Cardiac ventricle fibroblast (primary cell): Measurements from ENCODE around the genes HES1 and ATP13A3.

DNA sequence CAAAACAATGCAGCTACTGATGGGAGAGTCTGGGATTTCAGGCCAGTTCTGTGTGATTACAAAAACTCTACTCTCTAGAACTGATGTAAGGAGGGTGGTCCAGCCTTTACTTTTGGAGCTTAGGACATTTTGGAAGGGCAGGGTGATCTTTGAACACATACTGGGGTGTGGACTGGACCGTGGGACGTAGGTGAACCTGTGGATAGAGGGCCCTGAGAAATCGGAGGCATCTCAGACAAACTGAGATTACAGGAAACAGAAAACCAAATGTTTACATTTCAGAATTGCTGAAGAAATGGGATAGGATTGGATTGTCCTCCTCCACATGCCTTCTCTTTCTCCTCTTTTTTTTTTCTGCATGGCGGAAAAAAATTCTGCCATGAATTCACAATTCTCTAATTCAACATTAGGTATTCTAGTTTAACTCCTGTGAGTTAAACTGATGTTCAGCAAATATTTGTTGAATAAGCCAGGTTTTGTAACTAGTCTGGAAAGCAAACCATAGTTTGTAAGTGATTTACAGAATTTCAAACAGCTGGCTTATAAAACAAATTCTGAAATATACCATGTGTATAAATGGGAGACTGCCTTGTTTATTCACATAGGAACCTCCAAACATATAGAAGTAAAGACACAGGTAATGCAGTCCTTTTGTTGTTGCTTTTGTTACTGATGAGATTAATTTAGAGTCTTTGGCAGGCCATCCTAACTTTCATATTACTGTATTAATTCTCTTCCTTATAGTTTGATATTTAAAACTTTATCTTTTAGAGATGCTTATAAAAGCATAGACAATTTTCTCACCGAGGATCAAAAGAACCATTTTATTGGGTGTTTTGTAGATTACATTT is 101.1 kb downstream of the IL1RAP start:
- RAMPAGE, long total RNA = no peak

DNA sequence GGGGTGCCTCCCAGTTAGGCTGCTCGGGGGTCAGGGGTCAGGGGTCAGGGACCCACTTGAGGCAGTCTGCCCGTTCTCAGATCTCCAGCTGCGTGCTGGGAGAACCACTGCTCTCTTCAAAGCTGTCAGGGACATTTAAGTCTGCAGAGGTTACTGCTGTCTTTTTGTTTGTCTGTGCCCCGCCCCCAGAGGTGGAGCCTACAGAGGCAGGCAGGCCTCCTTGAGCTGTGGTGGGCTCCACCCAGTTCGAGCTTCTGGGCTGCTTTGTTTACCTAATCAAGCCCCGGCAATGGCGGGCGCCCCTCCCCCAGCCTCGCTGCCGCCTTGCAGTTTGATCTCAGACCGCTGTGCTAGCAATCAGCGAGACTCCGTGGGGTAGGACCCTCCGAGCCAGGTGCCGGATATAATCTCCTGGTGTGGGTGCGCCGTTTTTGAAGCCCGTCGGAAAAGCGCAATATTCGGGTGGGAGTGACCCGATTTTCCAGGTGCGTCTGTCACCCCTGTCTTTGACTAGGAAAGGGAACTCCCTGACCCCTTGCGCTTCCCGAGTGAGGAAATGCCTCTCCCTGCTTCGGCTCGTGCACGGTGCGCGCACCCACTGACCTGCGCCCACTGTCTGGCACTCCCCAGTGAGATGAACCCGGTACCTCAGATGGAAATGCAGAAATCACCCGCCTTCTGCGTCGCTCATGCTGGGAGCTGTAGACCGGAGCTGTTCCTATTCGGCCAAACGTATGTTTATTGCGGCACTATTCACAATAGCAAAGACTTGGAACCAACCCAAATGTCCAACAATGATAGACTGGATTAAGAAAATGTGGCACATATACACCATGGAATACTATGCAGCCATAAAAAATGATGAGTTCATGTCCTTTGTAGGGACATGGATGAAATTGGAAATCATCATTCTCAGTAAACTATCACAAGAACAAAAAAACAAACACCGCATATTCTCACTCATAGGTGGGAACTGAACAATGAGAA is 102.6 kb upstream of the GMNC start:
- RAMPAGE, long total RNA = no peak

DNA sequence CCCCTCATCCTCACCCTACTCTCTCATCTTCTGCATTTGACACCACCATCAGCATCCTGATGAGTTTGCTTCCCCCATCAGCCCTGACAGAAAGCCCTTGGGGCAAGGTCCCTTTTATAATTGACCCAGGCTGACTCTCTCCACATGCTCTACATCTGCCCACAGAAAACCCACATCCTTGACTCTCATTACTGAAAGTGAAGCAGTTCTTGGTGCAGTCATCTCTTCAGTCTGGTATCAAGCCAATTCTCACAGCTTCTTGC is 36.5 kb downstream of the OSTN start:
- RAMPAGE, long total RNA = no peak

DNA sequence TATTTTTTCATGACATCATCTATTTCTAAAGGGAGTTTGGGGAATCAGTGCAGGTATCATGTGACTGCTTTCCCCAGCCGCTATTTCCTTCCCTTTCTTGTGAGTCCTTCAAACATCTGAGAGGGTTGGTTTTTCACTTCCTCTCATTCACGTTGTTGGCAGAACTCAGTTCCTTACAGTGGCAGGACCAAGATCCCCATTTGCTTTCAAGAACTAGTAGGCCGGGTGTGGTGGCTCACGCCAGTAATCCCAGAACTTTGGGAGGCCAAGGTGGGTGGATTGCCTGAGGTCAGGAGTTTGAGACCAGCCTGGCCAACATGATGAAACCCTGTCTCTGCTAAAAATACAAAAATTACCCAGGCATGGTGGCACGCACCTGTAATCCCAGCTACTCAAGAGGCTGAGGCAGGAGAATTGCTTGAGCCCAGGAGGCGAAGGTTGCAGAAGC is 47.1 kb downstream of the OSTN start:
- RAMPAGE, long total RNA = no peak

DNA sequence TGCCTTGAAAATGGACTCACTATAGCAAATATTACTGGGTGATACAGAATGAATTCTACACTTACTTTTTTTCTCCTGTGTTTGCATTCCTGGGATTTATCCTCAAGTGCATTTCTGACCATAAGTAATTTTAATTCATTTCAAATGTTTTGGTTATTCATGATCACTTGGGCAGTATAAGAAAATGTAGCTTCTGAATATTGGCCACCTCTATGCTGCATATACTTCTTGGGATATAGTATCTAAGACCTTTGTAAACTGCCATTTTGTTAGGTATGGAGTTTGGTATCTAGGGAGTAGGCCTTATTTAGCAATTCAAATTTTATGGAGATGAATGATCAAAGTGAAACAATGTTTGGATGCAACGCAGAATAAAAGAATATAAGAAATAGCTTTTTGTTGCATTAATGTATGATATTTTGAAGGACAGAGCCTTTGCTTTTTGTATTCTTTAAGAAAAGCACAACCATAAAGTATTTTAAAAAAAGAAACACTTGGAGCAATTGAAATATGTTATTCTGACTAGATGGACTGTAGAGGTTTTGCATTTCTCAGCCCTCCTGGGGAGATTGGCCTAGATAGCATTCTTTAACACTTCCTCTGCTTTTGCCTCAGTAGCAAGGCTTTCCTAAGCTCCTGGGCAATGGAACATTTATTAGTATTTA is 61.6 kb upstream of the UTS2B start:
- RAMPAGE, long total RNA = no peak

GRCh38 chr3:192063364-192063977 is 602.5 kb downstream of the PYDC2 start:
- RAMPAGE, long total RNA = no peak

DNA sequence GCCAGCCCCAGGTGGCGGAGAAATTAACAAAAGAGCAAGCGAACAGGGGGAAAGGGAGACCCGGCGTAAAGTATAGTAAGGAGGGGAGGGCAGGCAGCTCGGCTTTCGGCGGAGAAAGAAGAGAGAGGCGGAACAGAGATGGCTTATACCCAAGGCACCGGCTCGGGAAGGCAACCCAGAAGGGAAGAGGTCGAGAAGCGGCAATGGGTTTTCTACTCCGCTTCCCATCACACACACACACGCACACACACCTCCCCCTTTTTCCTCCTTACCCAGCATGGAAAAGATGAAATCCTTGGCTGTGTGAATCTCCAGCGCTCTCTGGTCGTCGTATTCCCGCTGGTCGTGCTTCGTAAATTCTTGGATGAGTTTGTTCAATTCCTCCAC is 305 bp downstream of the MB21D2 start:
- RAMPAGE, long total RNA = no peak

DNA sequence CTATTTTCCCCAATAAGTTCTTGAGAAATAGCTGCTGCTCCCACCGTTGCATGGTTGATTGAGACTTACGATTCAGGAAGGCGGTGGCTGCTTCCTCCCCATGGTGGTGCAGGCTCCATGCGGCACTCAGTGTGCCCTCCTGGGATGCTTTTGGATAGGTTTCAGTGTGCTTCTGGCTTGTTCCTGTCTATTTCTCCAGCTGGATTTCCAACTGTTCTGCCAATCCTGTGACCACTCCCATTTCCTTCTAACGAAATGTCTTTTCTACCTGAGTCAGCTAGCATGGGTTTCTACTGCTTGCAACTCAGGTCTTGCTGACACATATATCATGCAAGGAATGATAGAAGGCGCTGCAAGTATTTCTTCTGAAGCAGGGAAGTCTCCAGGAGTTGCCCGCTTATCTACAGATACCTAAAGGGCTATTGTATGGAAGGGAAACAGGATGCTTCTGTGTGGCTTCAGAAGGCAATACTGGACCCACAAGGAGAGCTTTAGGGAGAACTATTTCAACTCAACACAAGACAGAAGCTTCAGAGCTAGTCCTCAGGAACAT is 244.4 kb downstream of the OPA1 start:
- RAMPAGE, long total RNA = no peak

DNA sequence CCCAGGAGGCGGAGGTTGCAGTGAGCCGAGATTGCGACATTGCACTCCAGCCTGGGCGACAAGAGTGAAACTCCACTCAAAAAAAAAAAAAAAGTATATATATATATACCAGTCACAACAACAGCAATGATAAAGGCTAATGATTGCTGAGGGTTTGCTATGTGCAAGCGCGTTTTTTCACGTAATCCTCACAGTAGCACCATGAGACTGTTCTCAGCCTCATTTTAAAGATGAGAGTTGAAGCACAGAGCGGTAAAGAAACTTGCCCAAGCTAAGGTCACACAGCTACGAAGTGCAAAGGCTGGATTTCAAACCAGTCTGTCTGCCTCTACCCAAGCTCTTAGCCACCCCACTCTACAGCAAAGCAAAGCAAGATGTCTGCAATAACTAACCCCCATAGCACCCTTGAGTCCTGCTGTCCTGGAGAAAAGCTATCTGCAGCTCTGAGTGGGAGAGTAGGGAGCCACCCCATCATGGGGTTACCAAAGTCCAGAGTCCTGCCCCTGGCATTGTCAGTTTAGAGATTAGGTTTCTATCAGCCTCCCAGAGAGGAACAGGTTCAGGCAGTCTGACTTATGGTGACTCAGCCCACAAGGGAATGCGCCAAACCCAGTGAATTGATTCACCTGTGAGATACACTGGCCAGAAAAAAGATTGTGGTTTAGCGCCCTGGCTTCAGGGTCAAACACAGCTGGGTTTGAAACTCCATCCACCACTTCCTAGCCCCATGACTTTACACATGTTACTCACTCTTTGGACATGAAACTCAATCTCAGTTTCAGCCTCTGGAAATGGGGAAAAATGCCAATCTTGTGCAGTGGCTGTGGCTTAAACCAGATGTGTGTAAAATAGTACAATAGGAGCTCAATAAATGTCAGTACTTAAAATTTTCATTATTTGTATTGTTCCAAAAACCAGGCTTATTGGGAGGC is 263.8 kb upstream of the HES1 start:
- RAMPAGE, long total RNA = no peak

- RAMPAGE, long total RNA = no peak
Observed at GRCh38 chr3:193938526-193939125, 197.3 kb upstream of the HES1 start.

DNA sequence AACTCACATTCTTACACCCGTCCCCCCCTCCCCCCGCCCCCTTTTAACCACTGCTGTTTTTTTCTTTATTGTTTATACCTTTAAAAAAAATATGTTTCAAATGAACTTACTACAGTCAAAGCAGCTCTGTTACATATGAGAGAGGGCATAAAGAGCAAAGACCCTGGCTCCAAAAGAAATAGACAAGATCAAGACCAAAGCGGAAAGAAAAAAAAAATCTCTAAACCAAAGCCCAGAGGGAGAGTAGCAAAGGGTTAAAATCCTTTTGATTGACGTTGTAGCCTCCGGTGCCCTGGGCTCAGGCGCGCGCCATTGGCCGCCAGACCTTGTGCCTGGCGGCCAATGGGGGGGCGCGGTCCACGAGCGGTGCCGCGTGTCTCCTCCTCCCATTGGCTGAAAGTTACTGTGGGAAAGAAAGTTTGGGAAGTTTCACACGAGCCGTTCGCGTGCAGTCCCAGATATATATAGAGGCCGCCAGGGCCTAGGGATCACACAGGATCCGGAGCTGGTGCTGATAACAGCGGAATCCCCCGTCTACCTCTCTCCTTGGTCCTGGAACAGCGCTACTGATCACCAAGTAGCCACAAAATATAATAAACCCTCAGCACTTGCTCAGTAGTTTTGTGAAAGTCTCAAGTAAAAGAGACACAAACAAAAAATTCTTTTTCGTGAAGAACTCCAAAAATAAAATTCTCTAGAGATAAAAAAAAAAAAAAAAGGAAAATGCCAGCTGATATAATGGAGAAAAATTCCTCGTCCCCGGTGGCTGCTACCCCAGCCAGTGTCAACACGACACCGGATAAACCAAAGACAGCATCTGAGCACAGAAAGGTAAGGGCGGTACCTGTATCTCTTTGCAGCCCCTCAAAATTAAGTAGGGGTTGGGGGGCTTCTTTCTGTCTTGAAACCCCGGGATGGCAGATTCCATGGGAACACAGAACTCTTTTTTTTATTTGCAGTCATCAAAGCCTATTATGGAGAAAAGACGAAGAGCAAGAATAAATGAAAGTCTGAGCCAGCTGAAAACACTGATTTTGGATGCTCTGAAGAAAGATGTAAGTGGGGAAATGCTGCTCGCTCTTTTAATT is at the start of gene HES1:
TSS of gene HES1 (plus strand) at position 491 of the 1,088 bp plus-strand sequence.
- RAMPAGE, long total RNA = no peak

GRCh38 chr3:194136746-194137393 is 922 bp downstream of the HES1 start:
- RAMPAGE, long total RNA = no peak

GRCh38 chr3:194141138-194142004 is 5.4 kb downstream of the HES1 start:
- RAMPAGE, long total RNA = no peak

GRCh38 chr3:194176650-194177000 is 40.7 kb downstream of the HES1 start:
- RAMPAGE, long total RNA = no peak

DNA sequence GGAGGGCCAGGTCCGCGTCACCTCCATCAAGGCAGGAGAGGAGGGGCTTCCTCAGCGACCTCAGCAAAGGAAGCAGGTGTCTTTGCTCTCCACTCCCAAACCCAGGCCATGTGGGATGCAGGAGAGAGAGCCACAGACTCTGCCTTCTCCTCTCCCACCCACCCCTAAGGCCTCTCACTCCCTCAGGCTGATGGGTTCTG is 82.9 kb downstream of the CPN2 start:
- RAMPAGE, long total RNA = no peak

DNA sequence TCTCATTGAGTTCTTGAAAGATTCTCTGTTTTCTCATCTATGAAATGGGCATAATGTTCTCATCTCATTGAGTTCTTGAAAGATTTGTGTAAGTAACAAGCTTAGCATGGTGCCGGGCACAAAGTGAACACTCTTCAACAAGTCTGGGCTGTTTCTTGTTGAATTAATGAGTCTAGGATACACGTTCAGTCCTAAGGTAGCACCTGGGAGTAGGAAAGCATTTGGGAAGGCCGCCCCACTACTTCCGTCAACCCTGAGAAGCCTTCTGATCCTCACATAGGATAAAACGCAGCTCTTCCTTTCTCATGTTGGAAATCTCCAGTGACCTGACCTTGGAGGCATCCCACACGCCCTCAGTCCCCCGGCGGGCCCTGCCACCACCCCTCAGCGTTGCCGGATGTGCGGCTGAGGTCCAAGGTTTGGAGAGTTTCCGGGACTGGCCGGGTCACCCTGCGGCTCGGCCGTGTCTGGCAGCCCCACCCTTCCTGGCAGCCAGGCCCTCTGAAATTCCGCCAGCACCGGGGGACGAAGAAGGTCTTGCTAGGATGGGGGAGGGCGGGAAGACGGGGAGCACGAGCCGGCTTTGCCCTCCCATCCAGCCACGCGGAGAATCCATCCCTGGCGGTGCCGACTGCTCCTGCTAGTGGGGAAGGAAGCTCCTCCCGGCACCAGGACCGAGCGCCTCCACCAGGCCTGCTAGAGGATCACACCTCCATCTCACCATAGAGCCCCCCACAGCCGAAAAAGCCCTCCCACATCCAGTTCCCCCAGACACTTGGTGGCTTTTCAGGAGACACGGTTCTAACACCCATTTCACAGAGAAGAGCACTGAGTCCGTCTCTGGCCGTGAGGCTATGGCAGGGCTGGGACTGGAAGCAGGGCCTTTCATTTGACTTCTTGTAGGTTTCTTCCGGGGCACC is 81.6 kb downstream of the CPN2 start:
- RAMPAGE, long total RNA = no peak

DNA sequence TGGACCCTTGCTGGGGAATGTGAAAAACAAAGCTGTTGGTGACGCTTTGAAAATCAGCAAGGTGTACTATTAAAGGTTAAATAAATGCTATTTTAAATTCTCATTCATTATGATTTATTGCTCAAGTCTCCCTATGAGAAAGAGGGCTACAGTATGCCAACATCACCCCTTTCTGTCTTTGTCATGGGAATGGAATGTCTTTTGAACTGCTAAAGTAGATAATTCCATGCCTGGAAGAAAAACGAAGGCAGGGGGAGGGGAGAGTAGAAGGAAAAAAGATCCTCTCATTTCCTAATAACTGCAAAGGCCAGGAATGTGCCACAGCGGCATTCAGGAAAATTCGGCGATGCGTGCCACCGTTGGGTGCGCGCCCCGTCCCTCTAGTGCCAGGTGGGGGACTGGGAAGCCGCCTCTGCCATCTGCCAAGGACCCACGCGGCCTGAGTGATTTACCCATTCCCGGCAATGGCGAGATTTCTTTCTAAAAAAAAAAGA is 54.7 kb downstream of the CPN2 start:
- RAMPAGE, long total RNA = no peak

- RAMPAGE, long total RNA = no peak
Observed at GRCh38 chr3:194320611-194321307, 30.4 kb downstream of the CPN2 start.

- RAMPAGE, long total RNA = no peak
Observed at GRCh38 chr3:194403135-194404093, 4.3 kb upstream of the GP5 start.

DNA sequence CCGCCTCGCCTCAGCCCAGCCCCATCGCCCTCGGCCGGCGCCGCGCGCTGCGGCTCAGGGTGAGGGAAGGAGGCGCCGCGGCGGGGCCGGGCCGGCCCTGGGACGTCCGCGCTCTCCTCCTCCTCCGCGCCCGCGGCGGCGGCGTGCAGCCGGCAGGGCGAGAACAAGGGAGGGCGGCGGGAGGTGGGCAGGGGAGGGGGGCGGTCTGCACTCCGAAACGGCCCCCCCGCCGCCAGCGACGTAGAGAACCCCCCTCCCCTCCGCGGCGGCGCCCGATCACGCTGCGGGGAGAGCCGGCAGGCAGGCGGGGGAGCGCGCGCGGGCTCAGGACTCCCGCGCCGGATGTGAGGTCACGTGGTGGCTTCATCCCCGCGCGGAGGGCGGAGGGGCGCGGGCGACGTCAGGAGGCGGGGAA is at the start of gene ATP13A3:
TSS of gene ATP13A3 (minus strand) at position 332 of the 415 bp plus-strand sequence.
- RAMPAGE, long total RNA = no peak